Camera-type eye (tissue), 1 donor: ENCODE data around the genes ERVMER34-1 and SPINK2.

- RAMPAGE, long total RNA: no peak
Measured at GRCh38 chr4:51909203-51909705, 66.3 kb downstream of the DCUN1D4 start.

GRCh38 chr4:52037476-52038103 lies 509 bp downstream of the SGCB start:
- RAMPAGE, long total RNA: no peak

DNA sequence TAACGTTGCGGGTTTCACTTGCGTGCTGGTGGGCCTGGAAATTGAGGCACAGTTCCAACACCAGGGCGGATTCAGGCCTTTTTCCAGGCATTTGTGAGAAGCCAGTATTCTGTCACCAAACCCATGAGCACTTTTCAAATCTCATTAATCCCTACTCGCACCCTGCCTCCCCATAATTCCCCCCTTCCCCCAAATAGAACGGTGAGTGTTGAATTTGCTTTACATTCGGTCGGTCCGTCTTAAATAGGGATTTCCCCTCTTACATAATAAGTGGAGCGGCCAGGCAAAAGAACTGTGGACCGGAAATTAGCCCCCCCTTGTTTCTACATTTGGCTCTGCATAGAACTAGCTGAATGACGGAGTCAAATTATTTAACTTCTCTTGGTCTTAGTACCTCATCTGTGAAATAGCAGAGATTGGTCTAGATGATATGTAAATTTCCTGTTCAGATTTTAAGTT lies 1.2 kb downstream of the SPATA18 start:
- RAMPAGE, long total RNA: no peak

DNA sequence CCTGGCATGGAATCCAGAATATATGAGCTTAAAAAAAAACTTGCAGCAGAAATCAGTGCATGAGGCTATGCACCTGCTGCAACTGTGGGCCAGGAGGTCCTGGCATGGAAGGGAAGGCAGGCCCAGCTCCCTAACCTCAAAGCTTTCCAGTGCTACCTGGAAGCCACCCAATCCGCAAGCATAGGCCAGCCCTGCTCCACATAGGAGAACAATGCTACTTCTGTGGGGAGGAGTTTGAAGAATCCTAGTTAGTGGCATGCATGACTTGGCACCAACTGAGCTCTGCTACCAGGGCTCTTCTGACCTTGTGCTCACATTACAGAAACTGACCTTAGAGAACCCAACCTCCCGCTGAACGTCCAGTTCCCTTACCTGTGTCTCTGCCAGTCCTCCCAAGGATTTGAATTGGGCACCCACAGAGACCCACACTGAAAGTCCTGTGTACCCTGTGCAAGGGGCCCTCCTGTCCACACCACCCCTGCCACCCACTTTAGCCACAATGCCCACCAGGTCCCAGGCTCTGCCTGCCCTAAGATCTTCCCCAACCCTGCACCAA lies 58.8 kb downstream of the USP46 start:
- RAMPAGE, long total RNA: no peak

- RAMPAGE, long total RNA: no peak
Measured at GRCh38 chr4:52656260-52656778, 2.8 kb downstream of the USP46 start.

DNA sequence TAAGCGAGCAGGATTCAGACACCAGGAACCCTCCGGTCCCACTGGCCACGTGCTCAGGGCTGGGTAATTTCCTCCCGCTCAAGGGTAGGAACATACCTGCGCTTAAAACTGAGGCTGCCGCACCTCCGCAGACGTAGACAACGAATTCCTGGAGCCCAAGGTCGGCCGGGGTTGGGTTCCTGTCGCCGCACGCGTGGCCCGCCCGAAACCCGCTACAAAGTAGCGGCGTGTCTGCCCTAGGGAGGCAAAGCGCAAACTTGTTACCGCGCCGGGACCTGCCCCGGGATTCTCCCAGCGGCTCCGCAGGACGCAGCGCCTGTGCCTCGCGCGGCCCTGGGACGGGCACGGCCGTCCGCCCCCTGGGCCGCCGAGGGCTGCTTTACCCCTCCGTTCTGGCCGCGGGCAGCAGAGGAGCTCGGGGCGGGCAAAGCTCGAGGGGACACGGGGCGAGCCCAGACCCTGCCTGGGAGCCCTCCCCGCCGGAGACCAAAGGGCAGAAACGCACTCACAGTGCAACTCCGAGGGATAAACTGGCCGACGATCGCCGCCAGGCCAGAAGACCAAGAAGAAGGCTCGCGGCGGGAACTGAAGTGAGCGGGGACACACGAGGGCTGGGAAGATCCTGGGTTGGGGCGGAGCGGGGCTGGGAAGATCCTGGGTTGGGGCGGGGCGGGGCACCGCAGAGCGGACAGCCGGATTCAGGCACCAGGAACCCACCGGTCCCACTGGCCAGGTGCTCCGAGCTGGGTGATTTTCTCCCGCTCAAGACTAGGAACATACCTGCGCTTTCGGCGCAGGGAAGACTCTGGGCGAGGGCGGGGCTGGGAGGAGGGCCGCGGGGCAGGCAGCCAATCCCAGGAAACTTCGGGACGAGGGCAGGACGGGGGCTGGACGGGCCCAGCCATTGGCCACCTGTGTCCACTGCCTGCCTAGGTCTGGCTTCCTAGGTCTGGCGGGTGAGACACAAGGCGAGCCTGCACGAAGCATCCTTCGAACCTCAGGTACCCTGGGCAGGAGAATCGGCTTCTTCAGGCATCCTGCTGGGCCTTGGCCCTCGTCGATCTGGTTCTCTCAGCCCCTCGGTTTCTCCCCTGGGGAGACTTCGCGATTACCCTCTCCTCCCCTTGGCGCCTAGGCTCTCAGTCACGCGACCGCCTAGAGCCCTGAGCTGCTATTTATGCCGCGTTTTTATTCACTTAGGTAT lies at the start of gene ERVMER34-1:
Gene ERVMER34-1, minus strand, starts transcription at position 592 of the 1,204 bp plus-strand sequence.
- RAMPAGE, long total RNA: no peak

- RAMPAGE, long total RNA: no peak
Measured at GRCh38 chr4:53365064-53365538, 760 bp downstream of the SCFD2 start.

DNA sequence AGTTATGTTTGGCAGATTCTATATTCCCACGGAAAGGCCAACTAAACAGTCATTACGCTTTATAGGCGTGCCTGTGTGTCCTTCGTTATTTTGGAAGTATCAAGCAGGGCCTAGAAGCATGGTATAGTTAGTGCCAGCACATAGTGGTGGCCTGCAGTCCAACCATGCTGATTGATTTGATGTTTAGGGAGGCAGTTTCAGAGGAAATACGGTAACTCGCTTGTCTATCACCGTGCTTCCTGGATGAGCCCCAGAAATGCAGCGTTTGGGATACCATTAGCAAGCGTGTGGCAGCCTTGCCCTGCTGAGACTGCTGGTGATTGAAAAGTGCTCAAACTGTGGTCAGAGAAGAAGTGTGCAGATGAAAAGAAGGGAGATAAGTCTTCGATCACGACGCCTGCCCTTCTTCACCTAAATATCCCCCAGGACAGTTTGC lies 158.5 kb downstream of the CHIC2 start:
- RAMPAGE, long total RNA: no peak

DNA sequence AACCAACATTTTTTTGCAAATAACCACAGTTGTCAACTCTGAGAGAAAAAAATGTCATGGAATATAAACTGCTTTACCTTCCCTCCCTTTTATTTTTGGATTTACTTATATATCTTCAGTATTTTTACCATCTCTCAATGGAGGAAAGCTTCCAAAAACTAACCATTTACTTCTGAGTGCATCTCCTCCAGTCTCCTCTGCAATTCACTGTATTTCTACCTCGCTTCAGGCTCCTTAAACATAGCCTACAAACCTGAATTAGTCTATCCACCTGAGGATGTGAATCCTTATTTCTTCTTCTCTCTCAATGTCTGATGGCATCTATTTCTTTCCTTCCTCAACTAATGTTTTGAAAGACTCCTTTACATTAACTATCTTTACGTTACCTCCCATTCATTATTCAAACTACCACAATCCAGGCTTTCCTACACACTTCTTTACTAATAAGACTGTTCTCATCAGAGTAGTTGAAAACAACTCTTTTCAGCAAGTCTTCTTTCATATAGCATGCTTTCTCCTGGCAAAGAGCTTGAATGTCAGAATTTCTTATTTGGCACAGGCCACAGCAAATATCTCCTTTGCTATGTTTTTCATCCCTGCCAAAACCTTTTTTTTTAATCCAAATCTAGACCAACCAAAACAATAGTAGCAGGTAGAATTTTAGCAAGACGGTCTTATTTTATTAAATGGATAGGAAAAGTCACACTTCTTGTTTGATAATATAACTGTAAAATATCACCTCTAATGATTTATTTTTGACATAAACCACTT lies 12.7 kb downstream of the CHIC2 start:
- RAMPAGE, long total RNA: no peak

- RAMPAGE, long total RNA: no peak
Measured at GRCh38 chr4:54261080-54261341, 31.9 kb downstream of the PDGFRA start.

DNA sequence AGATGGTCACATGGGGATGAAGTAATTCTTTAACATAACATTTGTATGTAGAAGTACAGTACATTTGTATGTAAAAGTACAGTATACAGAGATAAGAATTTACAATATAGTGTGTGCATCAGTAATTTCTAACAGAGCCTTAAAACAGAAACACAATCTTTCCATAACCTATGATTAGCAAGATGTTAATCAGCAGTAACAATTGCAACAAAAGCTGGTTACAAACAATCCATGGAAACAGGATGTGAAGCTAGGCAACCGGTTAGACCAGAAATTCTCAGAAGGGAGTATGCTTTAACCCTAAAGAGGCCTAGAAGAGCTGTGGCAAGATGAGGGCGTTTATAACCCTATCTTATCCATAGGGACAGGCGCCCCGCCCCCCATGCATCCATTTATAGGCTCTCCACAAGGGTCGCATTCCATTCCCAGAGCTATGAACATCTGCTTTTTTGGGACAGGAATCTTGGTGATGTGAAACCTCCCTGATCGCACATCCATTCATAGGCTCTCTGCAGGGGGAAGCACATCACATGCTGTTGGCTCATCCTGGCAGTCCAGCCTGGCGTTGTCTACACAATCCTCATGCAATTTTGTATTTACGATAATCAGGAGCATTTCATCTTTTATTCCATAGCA lies 180.3 kb downstream of the PDGFRA start:
- RAMPAGE, long total RNA: no peak

- RAMPAGE, long total RNA: no peak
Measured at GRCh38 chr4:55397553-55398422, 2.0 kb downstream of the TMEM165 start.

- RAMPAGE, long total RNA: no peak
Measured at GRCh38 chr4:55420519-55421139, 24.9 kb downstream of the TMEM165 start.

DNA sequence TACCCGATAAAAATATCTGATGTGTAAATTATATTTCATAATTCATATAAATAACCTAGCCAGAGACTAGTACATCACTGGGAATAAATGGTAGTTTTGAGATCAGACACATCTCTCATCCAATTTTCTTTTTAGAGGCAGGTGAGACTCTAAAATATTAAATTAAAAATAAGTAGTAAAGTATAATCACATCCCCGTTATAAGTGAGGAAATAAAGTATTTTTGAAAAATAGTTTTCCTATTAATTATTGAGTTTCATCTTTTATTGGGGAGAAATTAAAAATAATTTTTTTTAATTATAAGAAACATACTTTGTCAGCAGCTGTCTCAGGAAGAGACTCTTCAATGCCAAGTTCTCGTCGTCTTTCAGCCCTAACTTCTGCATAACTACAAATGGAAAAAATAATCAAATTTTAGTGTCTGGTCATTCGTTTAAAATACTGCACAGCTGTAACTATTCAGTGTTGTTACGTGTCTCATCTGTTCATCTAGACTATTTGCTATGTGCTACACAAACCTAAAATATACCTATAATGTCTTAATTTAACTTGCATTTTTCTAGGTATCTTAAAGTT lies 57.1 kb downstream of the TMEM165 start:
- RAMPAGE, long total RNA: no peak

DNA sequence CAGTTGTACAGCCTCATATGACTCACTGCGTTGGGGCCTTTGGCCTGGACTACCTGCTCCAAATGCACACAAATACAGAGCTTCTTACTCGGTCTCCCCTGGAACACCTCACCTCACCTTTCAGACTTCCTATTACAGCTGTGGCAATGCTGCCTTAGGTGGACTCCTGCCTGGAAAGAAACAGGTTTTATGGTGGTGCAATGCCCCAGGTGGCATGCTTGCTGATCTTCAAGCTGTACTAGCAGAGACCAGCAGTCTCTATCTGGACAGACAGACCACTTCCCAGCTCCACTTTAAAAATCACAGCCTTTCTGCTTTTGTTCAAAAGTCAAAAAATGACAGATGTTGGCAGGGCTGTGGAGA lies 85.6 kb upstream of the EXOC1L start:
- RAMPAGE, long total RNA: no peak

DNA sequence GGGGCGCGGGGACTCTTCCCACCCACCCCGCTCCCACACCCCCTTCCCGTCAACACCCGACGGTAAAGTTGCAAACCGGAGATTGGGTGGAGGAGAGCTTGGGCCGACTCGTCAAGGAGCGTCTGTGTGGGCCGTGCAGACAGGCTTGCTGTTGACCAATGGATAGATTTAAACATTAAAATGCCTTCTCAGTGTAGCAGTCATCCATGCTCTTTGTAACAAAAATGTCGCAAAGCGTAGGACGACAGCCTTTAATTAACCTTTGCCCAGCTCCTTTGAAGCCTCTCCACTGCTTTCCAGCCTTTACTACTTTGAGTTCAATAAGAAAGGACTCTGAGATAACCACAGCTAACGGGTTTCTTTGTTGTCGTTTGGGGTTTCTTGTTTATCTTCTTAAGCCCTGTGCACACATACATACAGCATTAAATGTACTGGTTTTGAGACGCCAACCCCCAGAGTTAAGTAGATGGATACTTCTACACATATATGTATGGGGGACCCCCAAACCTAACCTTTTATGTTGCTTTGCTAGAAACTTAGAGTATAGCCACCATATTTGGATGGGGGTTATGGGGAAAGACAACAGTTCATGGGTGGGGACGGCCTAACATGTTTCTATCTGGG lies 579 bp downstream of the CEP135 start:
- RAMPAGE, long total RNA: no peak

DNA sequence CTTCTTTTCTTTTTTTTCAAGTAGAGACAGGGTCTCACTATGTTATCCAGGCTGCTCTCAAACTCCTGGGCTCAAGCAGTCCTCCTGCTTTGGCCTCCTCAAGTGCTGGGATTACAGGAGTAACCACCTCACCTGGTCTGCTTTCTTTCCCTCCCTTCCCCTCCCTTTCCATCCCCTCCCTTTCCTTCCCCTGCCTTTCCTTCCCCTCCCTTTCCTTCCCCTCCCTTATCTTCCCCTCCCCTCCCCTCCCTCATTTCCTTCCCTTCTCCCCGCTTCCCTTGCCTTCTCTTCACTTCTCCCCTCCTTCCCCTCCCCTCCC lies 169.1 kb downstream of the AASDH start:
- RAMPAGE, long total RNA: no peak

DNA sequence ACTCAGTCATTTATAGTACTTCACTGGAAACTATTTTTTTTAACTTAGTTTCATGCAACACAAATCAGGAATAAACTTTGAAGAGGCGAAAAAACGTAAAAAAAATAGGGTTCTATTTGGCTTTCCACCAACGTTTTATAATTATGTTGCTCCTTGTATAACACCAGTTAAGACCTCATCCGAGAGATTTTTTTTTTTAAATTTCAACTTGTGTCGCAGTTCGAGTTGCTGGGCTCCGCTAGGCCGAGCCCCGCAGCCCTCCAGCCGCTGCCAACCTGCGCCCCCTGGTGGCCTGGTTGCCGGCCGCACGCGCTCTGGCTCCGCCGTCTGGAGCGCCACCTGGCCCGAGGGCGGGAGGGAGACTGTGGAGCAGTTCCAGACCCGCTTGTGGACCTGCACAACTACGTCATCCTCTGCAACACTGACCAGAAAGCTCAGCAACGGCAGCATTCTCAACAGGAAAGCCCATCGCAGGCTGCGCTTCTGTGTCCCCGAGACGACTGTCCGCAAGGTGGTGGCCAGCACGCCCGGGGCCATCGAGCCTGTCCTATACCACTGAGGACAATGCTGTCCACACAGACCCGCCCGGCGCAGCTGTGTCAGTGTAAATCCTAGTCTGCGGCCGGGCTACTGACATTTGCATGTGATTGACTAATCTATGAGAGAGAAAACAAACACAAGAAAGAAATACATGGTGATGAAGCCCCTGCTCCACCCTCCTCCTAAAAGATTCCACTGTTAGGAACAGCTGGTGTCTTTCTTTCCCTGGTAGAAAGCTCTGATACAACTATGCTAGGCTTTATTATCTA lies 14.2 kb downstream of the THEGL start:
- RAMPAGE, long total RNA: no peak

DNA sequence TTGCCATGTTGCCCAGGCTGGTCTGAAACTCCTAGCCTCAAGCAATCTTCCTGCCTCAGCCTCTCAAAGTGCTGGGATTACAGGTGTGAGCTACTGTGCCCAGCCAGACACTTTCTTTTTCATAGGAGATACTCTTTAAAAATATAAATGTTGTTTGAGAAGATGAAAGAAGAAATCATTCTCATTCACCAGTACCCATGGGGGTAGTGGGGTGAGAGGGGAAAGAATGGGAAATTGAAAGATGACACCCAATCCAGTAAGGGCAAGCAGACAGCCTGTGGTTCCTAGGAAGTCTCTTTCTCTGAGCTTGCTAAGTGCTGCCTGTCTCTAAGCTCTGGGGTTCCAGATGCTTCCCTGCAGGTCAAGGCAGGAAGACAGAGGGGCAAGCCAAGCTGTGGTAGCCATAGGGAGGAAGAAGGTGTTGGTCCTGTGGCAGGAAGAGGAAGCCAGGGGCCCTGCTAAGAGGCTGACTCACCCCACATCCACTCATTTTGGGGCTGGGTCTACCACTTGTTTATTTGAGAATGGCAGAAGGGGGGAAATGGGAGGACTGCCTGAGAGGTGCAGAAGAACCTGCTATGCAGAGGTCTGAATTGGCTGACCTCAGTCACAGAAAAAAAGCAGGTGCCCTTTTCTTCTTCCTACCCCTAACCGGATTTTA lies 27.7 kb downstream of the HOPX start:
- RAMPAGE, long total RNA: no peak

GRCh38 chr4:56821193-56821920 lies at the start of gene SPINK2:
Gene SPINK2, minus strand, starts transcription at chr4:56821701.
- RAMPAGE, long total RNA: no peak